Metastatic Breast Carcinoma in the Ovary (tissue), 3 donors: ENCODE measurements around the gene KCNK1.

DNA sequence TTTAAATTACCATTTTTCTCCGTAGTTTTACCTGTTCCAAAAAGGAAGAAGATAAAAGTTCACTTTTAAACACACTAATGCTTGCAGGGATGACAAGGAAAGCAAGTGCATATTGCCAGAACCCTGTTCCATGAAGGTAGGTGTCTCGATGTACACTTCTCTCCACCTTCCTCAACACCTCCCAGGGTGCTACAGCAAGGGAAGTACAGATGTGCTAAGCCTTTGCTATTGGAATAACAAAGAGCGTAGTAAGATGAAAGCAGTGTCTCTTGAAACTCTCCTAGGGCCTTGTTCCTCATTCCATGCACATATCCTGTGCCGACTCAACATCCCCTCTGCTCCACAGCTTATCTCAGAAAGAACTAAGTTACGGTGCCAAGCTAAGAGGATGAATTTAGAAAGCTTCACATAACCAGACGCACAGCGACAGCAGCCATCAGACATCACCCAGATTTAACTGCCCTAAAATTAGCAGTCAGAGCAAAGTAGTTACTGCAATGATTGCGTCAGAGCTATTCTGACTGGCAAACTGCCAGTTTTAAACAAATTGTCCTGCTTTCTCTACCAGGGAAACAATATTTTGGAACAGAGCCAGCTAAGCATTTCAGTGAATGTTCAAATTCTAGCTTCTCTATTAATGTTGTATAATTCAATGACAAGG lies 9.6 kb downstream of the SIPA1L2 start:
- PRO-cap, 3 experiments, result peak in 3 of 3 experiments; most common minus-strand start position 459 of the sequence (in 3)

DNA sequence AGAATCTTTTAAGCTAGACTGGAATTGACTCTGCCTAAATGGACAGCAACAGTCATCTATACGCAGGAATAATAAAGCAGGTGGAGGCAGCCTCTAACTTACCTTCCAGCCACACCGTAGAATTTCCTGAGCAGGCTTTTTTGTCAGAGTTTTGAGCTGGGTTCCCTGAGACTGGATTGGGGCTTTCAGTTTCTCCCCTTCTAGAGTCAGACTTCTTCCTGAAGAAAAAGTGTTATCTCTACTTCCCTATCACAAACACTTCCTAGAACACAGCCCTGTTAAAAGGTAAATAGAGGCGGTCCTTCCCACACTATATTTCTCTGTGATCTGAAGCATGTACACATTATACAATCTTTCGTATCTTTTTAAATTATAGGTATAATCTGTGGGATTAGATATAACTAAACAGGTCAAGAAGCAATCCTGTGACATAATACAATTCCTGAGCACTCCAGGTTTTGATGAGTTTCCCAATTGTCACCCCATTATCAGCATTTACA lies 1.3 kb upstream of the SIPA1L2 start:
- PRO-cap, 3 experiments, result peak in 1 of 3 experiments; most common plus-strand start position 58 of the sequence (in 1)

GRCh38 chr1:232690645-232690988 lies 60.7 kb upstream of the SIPA1L2 start:
- PRO-cap, 3 experiments, result no peak in any of the 3 experiments

DNA sequence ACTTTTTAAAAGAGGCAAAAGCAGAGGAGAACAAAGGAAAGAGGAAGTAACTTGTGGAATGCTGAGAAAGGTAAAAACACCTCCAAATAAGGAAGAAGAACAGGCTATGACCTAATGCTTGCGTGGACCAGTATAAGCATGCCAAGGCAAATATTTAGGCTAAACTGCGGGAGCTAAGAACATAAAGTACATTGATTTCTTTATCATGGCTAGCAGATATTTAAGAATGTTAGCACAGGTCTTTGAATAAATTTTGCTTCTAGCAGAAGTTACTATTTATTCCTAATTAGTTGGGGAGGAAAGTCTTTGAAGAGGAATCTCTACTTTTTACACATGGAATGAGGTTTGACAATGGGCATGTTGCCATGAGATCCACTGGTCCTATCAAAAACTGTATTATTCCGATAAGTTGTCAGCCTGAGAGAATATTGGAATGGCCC lies 59.4 kb upstream of the MAP10 start:
- PRO-cap, 3 experiments, result peak in 1 of 3 experiments; most common plus-strand start position 162 of the sequence (in 1)

DNA sequence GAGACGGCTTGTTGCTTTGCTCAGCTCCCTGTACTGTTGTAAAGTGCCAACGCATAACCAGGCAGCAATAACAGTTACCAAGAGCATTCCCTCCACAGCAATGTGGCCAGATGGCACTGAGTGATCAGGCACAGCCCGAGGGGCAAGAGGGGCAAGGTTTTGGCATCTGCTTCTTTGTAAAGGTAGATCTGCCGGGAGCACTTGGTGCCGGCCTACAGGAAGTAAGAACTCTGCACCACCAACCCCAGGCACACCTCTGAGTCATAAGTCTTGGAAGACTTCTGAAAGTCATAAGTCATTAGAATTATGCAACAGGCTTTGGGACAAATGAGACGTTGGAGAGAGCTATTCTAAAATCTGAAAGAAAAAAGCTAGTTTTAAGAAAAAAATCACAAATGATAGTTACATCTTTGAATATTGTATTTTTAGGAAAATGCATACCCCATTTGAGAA lies 37.9 kb upstream of the MAP10 start:
- PRO-cap, 3 experiments, result peak in 2 of 3 experiments; most common plus-strand start position 301 of the sequence (in 1); most common minus-strand start position 214 of the sequence (in 2)

- PRO-cap, 3 experiments, result peak in 1 of 3 experiments; most common plus-strand start chr1:232978269 (in 1)
These were observed 27.5 kb downstream of the NTPCR start for GRCh38 chr1:232977921-232978352.

GRCh38 chr1:233281935-233282364 lies 13.6 kb downstream of the PCNX2 start:
- PRO-cap, 3 experiments, result no peak in any of the 3 experiments

GRCh38 chr1:233367013-233367755 lies 39.7 kb downstream of the MAP3K21 start:
- PRO-cap, 3 experiments, result no peak in any of the 3 experiments

- PRO-cap, 3 experiments, result no peak in any of the 3 experiments
These were observed 54.9 kb downstream of the MAP3K21 start for GRCh38 chr1:233382289-233382984.

GRCh38 chr1:233543437-233544140 lies 70.3 kb upstream of the KCNK1 start:
- PRO-cap, 3 experiments, result no peak in any of the 3 experiments

- PRO-cap, 3 experiments, result peak in 3 of 3 experiments; most common plus-strand start chr1:233614401 (in 2); most common minus-strand start chr1:233614469 (in 3)
These were observed at the start of gene KCNK1 for GRCh38 chr1:233614034-233614563. Gene KCNK1, plus strand, starts transcription at chr1:233614106.

DNA sequence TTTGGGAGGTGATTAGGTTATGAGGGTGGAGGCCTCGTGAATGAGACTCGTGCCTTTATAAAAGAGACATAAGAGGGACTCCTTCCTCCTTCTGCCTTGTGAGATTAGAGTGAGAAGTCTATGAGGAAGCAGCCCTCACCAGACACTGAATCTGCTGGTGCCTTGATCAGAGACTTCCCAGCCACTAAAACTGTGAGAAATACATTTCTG lies 41.6 kb downstream of the KCNK1 start:
- PRO-cap, 3 experiments, result no peak in any of the 3 experiments

- PRO-cap, 3 experiments, result no peak in any of the 3 experiments
These were observed 46.6 kb upstream of the COA6 start for GRCh38 chr1:234326696-234327004.

DNA sequence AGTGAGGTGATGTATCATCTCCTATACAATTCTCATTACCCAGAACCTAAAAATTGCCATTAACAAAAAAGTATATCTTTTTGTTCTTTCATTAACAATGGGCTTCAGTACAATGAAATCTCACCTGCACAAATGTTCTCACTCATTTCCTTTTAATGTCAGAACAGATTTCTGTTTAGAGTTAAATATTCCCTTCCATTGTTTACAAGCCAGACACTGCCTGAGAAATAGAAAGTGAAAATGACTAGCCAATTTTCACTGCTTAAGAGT lies 27.4 kb downstream of the COA6 start:
- PRO-cap, 3 experiments, result no peak in any of the 3 experiments

DNA sequence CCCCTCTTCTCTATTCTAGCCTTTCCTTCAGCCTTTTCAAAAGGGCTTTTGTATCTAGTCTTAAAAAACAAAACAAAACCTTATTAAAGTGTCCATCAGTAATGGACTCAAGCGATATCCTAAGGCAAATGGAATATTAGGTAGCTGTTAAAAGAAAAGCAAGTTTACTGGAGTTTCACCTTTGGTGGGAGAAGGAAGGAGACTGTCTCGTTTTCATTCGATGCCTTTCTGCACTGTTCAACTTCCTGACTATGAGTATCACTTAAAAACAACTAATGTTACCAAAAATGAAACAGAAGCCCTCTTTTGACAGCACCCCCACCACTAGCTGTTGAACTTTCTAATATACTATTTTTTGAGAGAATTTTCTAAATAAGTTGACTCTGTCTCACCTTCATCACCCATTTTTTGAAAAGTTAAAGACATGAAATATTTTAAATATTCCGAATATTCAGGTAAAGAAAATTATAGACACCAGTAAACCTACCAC lies 28.8 kb downstream of the COA6 start:
- PRO-cap, 3 experiments, result no peak in any of the 3 experiments

- PRO-cap, 3 experiments, result peak in 2 of 3 experiments; most common plus-strand start chr1:234499455 (in 1); most common minus-strand start chr1:234499194 (in 1)
These were observed 20.1 kb upstream of the TARBP1 start for GRCh38 chr1:234498860-234499691.

DNA sequence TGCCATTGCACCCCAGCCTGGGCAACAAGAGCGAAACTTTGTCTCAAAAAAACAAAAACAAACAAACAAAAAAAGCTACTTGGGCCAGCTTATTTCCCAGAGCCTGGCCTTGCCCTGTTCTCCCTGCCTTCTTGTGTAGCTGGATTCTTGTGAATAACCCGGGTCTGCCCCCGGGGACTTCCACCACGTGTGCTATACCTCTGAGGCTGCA lies 30.4 kb upstream of the TARBP1 start:
- PRO-cap, 3 experiments, result no peak in any of the 3 experiments

GRCh38 chr1:234515348-234516214 lies 36.6 kb upstream of the TARBP1 start:
- PRO-cap, 3 experiments, result no peak in any of the 3 experiments

DNA sequence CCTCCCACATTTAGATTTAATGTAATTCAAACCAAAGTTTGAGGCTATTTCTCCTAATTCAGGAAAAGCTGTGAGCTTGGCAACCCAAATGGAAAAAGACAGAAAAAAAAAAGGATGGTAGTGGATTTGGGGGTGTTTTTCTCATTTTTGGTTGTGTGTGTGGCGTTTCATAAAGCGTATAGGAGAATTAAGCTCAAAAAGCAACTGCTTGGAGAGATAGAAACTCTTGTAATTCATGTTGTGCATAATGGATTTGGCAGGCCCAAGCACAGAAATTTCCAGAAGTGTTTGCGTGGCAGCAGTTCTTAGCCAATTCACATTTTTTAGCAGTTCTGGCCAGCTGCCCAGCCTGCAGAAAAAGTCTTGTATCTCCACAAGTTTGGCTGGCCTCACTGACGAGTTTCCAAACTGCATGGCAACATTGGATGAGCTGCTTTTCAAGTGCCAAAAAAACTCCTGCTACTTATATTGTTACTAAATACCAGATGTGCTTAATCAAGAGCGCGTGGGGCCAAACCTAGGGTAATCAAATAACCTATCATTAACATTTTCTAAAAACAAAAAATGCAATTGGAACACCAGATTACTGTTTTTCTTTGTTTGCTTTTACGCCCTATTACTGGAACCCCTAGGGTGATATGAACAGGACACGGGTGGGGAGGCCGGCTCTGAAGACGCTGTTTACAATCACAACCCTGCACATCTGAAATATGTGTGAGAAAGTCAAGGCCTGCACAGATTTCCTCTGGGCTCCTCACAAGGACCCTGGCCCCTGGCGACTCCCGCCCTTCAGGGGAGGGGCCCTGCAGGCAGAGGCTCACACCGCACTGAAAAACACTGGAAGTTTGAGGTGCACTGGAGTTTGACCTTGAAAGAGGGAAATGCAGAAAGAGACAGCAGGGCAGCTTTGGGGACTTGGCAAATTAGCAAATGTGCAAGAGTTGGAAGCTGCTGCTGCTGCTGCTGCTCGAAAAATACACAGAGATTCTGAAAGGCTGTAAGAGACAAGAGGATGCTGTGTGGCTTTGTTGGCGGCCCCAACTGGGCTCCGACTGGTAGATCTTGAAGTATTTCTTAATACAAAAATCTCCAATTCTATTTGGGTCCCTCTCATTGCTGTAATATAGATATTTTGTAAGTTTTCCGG lies 55.2 kb upstream of the TARBP1 start:
- PRO-cap, 3 experiments, result peak in 2 of 3 experiments; most common plus-strand start position 392 of the sequence (in 2); most common minus-strand start position 394 of the sequence (in 1)

DNA sequence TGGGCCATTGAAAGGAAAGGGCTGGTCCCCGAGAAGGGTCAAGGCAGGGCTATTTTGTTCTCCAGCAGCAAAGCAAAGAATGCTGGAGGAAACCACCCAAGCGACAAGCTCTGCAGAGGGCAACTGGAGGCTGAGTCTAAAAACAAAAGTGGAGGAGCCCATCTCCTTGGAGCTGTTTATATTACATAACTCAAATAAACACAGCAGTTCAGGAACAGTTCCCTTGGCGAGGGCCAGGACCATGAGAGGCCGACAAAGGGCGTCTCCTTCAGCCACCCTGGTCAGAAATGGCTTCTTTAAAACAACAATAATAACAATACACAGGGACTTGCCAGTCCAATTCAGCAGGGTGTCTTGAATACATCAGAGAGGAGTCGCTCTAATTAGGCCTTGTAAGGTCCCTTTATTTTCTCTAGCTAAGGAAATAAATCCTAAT lies 56.8 kb upstream of the TARBP1 start:
- PRO-cap, 3 experiments, result peak in 2 of 3 experiments; most common plus-strand start position 214 of the sequence (in 2); most common minus-strand start position 74 of the sequence (in 1)